NB4 (cell line): ENCODE data around the gene S100A11.

DNA sequence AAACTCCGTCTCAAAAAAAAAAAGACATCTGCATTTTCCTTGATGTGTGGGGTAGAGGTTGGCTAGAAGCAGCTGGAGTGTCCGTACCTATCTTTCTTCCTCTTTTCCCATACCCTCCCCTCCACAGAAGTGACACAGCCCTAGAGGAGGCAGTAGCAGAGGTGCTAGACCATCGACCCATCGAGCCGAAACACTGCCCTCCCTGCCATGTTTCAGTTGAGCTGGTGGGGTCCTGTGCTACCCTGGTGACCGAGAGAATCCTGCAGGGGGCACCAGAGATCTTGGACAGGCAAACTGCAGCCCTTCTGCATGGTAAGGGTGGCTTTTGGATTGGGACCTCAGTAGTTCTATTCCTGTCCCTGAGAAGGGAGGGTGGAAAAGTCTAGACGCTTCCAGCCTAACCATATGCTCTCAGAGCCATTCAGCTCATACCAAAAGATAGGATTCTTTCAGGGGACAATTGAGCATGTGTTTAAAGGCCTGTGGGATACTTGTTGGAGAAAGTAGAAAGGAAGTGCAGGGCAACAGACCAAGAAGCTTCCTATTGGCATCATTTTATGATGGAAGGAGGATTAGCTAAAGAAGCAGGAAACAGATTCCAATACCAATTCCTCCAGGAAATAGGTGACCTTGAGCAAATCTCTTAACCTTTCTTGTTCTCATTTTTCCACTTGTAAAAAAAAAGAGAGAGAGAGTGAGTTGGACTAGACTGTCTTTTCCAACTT, 11.7 kb upstream of the BNIPL start:
- RRBS, result no CpG with 5 or more reads among the region's 7 CpGs

GRCh38 chr1:151060800-151061471, 739 bp downstream of the MLLT11 start:
- RRBS, result no CpG with 5 or more reads among the region's 3 CpGs

DNA sequence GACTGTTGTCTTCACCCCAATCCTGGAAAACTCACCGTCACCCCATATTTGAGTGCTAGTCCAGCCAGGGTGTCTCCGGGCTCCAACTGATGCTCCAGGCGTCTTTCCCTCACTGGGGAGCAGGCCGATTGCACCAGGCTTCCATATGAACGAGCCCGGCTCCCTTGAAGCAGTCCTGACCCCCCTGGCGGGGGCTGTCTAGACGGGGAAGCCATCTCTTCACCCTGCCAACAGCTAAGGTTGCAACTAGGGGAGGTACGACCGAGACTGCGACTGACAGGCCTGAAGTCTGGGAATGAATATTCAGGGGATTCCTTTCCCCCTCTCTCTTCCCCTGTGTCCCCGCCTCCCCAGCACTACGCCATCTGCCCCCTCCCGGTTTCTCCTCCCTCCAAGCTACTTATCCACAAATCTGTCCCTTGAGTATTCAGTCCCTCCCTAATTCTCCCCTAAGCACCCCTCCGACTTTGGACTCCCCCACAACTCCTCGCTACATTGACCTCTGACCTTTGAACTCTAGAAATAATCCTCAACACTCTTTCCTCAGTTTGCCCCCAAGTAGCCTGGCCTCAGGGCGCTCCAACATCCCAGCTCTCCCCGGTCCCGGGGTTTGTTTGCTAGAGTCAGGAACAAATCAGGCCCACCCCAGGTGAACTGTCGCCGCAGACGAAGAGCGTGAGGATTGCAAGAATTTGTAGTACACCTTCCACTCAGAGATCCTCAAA, 496 bp downstream of the LYSMD1 start:
- RRBS, result 80% methylated on average over 5 of the region's 23 CpGs

DNA sequence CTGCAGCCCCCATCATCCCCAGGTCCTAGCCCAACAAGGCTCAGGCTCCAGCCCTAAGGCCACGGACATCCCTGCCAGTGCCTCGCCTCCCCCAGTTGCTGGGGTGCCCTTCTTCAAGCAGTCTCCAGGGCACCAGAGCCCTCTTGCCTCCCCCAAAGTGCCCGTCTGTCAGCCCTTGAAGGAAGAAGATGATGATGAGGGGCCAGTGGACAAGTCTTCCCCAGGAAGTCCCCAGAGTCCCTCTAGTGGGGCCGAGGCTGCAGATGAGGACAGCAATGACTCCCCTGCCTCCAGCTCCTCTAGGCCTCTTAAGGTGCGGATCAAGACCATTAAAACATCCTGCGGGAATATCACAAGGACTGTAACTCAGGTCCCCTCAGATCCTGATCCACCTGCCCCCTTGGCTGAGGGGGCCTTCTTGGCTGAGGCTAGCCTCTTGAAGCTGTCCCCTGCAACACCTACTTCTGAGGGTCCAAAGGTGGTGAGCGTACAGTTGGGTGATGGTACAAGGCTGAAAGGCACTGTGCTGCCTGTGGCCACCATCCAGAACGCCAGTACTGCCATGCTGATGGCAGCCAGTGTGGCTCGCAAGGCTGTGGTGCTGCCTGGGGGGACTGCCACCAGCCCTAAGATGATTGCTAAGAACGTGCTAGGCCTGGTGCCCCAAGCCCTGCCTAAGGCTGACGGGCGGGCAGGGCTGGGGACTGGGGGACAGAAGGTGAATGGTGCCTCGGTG, 5.0 kb downstream of the ZNF687 start:
- RRBS, result no CpG with 5 or more reads among the region's 13 CpGs

- RRBS, result no CpG with 5 or more reads among the region's 7 CpGs
Measured at GRCh38 chr1:151311386-151312396, 15.5 kb downstream of the PI4KB start.

DNA sequence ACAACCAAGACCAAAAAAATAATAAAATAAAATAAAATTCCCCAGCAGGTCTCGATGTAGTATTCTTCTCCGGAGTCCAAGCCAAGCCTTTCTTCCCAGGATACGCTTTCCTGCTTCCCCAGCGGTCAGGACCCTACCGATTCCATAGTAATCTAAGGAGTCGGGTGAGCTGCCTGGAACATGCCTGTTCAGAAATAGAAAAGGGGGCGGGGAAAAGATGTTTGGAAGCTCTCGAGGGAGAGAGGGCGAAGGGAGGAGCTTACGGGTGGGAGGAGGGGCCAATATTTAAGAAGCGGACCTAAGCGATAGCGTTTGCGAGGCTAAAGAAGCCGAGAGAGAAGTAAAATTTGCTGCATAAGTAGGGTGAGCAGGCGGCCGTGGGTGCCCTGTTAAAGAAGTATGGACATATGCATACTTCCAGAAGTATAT, 302 bp upstream of the PI4KB start:
- RRBS, result no CpG with 5 or more reads among the region's 17 CpGs

GRCh38 chr1:151340742-151341368, 6.2 kb downstream of the RFX5 start:
- RRBS, result no CpG with 5 or more reads among the region's 5 CpGs

DNA sequence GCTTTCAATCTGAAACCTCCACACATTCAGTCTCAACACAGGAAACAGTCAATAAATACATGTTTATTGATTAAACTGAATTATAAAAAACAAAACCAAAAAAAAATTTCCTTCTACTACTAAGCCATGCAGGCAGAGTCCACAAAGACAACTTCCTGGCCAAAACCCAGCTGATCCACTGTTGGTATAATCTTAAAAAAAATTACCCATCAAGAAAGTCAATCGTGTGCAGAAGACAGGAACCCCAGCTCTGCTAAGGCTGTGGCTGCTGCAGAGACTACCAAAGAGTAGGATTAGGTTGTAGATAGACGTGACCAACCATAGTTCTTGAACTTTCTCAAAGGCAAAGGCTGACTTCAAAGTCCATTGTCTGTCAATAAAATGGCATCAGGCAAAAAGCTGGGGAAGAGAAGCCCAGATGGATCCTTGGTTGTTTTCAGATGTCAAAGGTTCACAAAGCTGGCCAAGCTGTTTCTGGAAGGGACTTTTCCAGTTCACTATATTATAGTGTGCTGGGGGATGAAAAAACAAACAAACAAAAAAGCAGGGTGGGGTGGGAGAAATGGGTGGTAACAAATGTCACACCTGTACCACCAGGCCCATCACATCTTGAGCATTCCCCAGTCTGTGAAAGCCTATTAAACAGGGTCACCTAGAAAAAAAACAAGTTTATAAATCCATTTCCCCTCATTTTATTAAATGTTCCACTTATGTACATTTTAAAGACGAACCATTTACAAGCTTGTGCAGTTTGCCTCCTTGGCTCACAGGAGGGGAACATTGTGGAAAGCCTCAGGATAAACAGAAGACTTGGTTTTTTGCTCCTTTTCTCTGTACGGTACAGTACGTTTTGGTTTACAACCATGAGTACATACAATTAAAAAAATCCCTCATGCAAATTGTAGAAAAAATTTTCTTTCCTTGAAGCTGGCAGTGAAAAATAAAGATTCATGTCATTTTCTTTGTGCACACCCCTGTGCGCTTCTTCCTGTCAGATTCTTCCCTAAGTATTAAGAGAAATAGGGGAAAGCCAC, 3.6 kb downstream of the PSMB4 start:
- RRBS, result no CpG with 5 or more reads among the region's 6 CpGs

DNA sequence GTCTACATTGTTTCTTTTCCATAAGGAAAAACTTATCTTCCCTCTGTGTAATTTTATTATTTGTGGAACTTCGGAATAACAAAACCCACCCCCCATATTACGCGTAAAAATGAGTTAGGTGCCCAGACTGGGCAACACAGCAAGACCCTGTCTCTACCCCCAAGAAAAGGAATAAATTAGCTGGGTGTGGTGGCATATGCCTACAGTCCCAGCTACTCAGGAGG, 20.4 kb downstream of the PSMB4 start:
- RRBS, result no CpG with 5 or more reads among the region's 3 CpGs

DNA sequence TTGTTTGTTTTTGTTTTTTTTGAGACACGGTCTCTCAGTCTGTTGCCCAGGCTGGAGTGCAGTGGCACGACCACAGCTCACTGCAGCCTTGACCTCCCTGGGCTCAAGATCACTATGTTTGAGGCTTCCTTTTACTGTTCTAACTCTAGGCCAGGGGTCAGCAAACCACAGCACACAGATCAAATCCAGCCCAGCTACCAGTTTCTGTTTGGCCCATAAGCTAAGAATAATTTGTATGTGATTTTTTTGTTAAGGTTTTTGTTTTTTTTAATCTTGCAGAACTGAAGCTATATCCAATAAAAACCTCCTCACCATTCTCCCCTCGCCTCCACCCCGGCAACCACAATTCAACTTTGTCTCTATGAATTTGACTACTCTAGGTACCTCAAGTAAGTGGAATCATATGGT, 25.8 kb downstream of the PSMB4 start:
- RRBS, result no CpG with 5 or more reads among the region's 4 CpGs

GRCh38 chr1:151459745-151460134, 446 bp upstream of the POGZ start:
- RRBS, result no CpG with 5 or more reads among the region's 4 CpGs

DNA sequence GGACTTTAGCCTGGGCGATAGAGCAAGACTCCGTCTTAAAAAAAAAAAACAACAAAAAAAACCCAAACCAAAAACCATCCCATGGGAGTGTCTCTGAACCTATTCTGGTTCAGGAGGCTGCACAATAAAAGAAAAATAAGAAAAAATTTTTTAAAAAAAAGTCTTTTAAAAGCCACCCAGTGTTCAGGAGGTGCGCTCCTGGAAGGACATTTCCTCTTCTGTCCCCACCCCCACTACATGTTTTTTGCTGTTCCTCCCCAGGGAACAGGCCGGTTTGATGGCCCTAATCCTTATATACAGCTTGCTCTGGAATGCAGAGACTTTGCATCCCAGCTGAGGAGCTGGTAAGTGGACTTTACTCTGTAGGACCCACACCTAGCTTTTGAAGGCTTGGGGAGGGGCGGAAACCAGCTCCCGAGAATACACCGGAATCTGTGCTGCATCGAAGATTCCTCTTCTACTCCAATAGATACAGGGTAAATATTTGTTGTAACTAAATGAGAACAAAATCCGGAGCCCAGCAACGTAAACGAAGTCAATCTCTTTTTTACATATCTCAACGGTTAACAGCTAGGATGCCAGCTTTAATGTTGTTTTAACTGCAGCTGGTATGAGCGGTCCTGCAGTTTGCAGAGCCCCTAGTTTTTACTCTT, 1.2 kb upstream of the CGN start:
- RRBS, result 97% methylated on average over 3 of the region's 13 CpGs

DNA sequence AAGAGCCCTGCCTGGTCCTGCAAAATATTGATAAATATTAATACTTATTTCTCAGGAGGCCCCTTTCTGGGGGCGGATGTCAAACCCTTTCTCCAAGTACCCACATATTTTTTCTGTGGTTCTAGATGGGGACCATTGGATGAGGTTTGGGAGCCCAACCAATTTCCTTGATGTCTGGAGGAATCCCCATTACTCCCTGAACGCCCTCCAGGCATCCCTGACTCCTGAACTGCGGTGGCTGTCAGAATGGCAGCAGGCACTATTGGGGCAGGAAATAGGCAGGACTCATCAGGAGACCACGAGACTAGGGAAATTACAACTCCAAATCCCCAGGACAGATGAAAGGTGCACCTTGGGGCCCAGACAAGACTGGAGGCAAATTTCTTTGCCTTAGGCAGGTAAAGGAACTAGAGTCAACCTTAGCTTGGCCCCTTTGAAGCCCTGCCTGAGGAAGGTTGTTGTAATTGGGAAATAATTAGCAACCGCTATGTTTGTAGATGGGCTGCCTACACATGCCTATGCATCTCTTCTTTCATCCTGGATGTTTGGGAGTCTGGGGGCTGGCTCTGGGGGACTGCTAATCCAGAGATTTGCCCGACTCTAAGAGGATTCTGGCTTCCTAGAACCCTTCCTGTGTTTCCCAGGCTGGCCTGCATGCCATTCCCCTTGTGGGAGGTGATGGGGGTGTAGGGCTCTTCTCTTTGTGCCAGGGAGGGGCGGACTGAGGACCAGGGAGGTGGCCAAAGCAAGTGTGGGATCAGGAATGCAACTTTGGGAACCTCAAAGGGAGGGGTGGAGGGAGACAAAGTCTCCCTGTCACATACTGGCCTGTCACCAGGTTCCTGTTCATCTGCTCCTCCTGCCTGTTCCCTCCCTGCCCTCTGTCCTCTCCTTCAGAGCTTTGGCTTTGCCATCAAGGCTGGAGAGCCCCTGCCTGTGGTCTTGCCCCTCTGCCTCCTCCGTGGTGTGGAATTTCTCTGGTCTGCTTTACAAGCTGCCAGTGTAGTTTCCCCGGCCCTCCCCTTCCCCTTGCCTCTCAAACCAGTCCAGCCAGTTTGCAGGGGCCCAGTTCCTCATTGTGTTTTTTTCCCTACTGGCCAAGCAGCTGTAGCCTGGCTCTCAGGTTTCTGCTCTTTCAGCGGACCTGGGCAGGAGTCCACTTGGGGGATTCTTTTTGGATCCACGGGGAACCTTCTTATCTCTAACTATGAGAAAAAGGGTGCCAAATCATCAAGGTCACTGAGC, 1.5 kb downstream of the CGN start:
- RRBS, result no CpG with 5 or more reads among the region's 11 CpGs

DNA sequence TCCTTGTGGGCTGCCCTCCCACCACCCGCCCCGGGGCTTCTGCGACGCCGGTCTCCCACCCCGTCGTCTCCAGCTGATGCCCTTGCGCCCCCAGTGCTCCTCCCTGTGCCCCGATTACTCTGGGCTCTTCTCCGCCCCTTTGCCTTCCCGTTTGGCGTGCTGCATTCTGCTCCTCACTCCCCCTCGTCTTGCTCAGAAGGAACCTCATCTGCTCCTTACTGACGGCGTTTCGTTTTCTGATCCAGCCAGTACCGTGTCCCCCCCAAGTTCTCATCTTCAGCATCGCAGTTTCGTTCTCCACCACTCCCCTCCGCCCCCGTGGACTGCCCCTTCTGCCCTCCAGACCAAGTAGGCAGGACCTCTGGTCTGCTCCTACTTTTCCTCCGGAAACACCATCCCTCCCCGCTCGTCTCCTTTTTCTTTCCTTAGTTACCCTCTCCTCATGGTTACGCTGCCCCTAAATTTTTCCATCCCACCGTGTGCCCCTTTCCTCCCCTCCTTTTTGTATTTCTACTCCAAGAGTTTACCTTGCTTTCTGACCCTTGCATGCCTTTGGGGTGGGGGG, 896 bp downstream of the SNX27 start:
- RRBS, result 3% methylated on average over 2 of the region's 26 CpGs

- RRBS, result no CpG with 5 or more reads among the region's 6 CpGs
Measured at GRCh38 chr1:151654120-151654467, 42.2 kb downstream of the SNX27 start.

DNA sequence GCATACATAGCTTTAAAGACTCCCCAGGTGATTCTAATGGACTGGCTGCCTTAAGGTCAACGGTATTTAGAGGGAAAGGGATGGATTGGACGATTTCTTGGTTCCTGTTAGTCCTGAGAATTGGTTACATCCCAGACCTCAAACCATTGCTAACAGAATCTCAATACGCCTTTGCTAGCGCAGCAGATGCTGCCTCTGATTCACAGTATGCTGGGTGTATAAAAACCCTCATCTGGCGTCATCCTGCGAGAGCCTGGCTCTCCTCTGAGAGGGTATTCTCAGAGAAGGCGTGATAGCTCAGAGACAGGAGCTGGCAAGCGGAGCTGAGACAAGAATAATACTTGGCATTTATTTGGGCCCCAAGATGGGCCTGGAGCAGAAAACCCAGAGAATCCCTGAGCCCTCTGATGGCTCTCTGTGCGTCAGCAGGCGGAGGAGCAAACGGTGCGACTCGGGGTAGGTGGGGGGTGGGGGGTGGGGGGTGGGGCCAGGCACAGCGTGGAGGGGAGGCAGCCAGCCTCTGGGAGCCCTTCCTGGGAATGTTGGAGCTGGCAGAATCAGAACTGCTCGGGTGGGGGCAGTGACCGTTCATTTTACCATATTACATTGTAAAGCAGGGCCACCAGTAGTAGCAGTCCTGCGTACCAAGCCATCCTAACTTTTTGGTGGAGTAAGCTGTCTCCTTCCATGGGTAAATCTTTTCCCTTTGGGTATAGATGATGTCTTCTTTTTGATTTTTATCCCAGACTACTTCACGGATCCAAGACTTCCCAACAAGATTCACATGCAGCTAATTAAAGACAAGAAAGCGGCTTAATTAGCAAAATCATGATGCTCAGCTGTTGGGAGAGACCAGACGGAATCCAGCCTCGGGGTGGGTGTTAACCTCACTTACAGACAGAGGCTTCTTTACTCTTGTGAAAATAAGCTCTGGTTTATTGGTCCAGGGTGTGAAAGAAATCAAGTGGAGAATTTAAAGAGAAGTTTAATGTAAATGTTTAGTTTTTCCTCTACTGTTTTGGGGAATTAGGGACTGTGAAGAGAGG, 7.0 kb downstream of the RIIAD1 start:
- RRBS, result no CpG with 5 or more reads among the region's 21 CpGs

- RRBS, result 15% methylated on average over 68 of the region's 131 CpGs
Measured at GRCh38 chr1:151838008-151838982, 1.3 kb downstream of the C2CD4D start.

GRCh38 chr1:151846124-151847208, 6.8 kb upstream of the C2CD4D start:
- RRBS, result no CpG with 5 or more reads among the region's 14 CpGs

GRCh38 chr1:151953409-151953711, 40.3 kb downstream of the S100A10 start:
- RRBS, result no CpG with 5 or more reads among the region's 6 CpGs

- RRBS, result 1% methylated on average over 17 of the region's 55 CpGs
Measured at GRCh38 chr1:152036229-152037281, at the start of gene S100A11. Gene S100A11 (minus strand): TSS chr1:152037004.